ENCODE data around the gene ANKRD36.

DNA sequence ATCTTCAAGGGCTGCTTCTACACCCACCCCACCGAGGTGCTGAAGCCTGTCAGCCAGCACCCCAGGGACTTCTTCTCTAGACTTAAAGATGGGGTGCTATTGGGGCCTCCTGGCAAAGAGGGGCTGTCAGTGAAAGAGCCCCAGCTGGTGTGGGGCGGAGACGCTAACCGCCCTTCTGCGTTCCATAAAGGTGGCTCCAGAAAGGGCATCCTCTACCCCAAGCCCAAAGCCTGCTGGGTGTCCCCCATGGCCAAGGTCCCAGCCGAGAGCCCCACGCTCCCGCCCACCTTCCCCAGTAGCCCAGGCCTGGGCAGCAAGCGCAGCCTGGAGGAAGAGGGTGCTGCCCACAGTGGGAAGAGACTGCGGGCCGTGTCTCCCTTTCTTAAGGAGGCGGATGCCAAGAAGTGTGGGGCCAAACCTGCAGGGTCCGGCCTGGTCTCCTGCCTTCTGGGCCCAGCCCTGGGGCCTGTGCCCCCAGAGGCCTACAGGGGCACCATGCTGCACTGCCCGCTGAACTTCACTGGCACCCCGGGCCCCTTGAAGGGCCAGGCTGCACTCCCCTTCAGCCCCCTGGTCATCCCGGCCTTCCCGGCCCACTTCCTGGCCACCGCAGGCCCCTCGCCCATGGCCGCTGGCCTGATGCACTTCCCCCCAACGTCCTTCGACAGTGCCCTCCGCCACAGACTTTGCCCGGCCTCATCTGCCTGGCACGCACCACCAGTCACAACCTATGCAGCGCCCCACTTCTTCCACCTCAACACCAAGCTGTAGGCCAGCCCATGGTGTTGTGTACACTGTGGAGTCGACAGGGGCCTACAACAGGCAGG is 15.2 kb downstream of the ARID5A start:
- RRBS = 82% methylated on average over 2 of the region's 27 CpGs

GRCh38 chr2:96593203-96593855 is 44.8 kb downstream of the KANSL3 start:
- RRBS = no CpG with 5 or more reads among the region's 7 CpGs

DNA sequence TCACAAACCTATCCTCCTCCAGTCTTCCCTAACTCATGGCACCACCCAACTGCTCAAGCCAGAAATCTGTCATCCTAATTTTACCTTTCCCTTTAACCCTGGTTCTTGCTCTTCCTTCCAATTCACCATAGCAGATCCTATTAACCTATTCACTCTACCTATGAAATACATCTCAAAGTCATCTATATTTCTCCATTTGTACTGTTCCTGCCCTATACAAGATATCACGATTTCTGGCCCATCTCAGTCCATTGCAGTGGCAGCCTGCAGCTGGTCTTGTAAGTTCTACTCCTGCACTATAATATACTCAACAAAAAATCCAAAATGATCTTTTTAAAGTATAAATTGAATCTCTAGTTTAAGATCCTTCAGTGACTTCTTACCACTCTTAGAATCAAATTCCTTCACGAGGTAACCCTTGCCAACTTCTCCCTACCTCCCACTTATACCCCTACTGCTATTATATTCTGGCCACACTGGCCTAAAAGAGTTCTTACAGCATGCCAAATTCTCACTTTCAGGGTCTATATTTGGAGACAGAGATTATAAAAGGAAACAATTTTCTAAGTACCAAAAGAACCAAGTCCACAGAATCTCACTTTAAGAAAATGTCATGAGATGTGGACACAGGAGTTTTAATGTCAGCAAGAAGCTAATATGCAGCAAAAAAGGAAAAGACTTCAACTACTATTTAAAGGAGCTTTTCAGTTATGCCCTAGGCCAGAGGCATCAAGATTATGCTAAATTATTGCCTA is 3.1 kb downstream of the KANSL3 start:
- RRBS = no CpG with 5 or more reads among the region's 2 CpGs

DNA sequence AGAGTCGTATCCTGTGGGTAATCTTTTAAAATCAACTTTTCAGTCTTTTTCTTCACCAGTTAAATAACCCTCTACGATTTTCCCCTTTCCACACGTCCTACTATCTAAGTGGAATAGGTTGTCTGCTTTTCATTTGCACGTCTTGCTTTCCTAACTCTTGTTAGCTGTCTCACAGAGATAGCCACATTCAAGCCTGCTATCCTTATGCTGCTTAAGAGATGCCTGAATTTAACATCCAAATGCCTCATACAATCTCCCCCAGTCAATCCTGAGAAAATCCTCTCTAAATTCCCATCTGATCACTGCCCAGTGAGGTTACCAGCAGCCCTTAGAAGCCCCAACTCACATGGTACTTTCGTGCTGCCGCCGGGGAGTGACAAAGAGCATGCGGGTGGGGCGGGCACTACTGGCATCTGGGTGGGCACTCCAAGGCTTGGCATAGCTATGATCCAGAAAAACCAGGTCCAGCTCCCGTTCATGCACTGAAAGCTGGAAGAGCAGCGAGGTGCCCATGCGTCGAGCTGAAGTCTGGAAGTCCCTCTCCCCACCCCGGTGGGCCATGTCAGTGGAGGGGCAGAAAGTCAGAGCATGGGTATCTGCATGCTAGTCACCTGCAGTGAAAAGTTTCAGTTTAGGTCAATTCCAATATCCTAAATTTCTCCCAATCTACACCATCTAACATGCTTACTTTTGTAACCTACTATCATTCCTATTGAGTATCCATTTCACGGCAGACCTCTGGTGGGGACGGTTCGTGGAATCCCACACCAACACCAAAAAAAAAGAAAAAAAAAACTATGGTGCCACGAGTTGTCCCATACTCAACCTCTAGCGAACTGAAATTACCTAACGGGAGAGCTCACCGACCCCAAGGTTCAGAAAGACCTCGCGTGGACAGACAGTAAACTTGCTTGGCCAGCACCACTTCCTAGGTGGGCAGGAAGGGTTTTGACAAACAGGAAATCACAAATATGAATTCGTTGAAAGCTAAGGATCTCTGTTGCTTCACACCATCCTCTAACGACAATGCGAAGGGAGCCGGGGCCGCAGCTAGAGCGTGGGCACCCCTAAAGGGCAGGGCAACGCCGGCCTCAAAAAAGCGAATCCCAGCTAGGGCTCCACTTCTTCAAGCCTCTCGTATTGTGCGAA is 1.2 kb downstream of the KANSL3 start:
- RRBS = 1% methylated on average over 5 of the region's 34 CpGs

DNA sequence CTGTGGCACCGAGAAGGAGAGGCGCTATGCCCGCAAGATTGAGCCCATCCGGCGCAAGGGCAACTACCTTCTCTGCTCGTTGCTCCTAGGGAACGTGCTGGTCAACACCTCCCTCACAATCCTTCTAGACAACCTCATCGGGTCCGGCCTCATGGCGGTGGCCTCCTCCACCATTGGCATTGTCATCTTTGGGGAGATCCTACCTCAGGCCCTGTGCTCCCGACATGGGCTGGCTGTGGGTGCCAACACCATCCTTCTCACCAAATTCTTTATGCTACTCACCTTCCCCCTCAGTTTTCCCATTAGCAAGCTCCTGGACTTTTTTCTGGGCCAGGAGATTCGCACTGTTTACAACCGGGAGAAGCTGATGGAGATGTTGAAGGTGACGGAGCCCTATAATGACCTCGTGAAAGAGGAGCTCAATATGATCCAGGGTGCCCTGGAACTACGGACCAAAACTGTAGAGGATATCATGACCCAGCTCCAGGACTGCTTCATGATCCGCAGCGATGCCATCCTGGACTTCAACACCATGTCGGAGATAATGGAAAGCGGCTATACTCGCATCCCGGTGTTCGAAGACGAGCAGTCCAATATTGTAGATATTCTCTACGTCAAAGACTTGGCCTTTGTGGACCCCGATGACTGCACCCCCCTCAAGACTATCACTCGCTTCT is 1.1 kb downstream of the CNNM4 start:
- RRBS = no CpG with 5 or more reads among the region's 27 CpGs

- RRBS = no CpG with 5 or more reads among the region's 8 CpGs
Measured at GRCh38 chr2:96762891-96763304, 2.2 kb downstream of the CNNM4 start.

DNA sequence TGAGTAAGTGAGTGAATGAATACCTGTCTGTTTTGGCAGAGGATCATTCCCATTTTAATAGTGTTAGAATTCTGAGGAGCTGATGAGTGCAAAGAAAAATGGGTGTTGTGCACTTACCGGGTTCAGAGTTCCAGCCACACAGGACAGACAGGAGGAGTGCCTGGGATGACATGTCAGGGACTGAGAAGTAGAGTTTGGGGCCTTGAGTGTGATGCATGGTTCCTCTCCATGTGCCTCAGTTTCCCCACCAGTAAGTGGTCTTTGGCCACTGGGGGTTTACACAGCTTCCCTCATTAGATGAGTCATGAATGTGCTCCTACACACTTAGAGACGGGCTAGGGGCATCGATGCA is 6.1 kb downstream of the CNNM4 start:
- RRBS = no CpG with 5 or more reads among the region's 3 CpGs

GRCh38 chr2:96912644-96913075 is 42.8 kb upstream of the SEMA4C start:
- RRBS = no CpG with 5 or more reads among the region's 16 CpGs

DNA sequence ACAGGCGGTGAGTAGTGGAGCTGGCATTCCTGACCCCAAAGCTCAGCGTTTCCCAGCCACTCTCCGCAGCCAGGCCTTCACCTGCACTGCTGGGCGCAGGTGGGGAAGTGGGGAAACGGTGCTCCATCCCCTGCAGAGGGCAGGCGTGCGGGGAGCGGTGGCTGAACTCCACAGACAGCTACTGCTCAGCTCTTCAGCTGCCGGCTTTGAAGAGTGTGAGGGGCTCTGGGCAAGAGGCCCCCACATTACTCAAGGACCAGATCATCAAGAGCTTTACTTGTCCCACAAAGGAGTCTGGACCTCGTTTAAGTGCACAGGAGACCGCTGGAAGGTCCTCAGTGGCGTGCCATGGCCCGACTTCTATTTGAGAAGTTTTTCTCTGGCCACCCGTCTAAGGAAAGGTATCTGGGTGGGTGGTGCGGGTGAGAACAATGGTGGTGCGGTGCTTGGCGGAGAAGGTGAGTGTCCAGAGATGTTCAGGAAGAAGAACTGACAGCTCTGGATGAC is 666 bp upstream of the FAHD2B start:
- RRBS = no CpG with 5 or more reads among the region's 17 CpGs

- RRBS = no CpG with 5 or more reads among the region's 97 CpGs
Measured at GRCh38 chr2:97112962-97114093, at the start of gene ANKRD36. Gene ANKRD36 (plus strand): TSS chr2:97113153.

- RRBS = no CpG with 5 or more reads among the region's 7 CpGs
Measured at GRCh38 chr2:97556608-97557358, 32.9 kb downstream of the ANKRD36B start.

- RRBS = no CpG with 5 or more reads among the region's 20 CpGs
Measured at GRCh38 chr2:97662336-97663406, 1.2 kb downstream of the ACTR1B start.

GRCh38 chr2:97745553-97745909 is 32.2 kb downstream of the ZAP70 start:
- RRBS = no CpG with 5 or more reads among the region's 7 CpGs

- RRBS = no CpG with 5 or more reads among the region's 3 CpGs
Measured at GRCh38 chr2:97838994-97839313, 125.6 kb downstream of the ZAP70 start.

DNA sequence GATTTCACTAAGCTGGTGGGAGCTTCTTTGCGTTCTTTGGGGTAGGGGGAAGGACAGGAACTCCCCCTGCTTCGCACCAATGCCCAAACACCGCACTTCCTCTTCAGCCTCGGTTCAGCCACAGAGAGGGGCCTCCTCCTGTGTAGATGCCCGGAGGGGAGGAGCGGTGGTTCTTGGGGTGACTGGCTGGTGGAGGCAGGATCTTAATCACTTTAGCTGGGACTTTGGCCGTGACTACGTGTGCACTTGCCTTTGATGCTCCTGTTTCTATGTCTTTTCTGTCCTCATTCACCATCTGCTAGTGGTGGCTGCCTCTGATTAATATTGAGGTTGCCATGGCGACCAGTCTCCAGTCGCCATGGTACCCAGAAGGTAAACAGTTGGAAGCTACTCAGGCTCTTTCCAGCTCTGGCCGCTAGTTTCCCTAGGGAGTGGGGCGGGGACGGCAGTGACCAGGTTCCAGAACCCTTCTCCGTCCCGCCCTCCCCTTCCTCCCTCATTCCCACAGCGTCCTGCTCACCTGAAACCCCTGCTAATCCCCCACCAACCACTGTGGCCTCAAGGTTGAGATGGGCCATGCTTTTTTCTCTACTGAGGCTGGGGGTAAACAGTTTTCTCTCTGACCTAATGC is 1.9 kb downstream of the CNGA3 start:
- RRBS = no CpG with 5 or more reads among the region's 16 CpGs

GRCh38 chr2:98378621-98379646 is 32.7 kb downstream of the CNGA3 start:
- RRBS = no CpG with 5 or more reads among the region's 12 CpGs

- RRBS = no CpG with 5 or more reads among the region's 6 CpGs
Measured at GRCh38 chr2:98479964-98480755, 35.5 kb downstream of the INPP4A start.

DNA sequence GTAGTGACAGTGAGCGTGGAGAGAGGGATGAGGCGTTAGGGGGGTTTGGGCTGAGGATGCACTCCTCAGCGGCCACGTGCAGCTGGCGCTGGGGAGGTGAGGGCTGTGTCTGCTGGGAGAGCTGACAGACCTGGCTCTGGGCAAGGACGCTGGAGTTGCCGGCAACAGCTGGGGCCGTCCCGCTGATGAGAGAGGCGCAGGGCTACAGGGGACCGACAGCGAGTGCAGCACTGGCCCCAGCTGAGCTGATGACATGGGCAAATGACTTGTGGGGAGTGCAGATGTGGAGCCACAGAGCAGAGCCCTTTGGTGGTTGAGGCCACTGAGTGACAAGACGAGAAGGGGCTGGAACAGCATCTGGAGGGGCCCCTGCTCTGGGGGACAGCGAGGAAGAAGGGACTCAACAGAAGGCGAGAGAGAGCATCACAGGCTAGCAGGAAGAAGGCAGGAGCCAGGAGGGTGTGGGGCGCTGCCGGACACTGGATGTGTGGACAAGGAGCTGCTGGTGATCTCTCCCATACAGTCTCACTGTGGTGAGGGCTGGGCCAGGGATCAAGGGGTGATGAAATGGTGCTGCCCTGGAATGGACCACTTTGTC is 38.3 kb downstream of the COA5 start:
- RRBS = no CpG with 5 or more reads among the region's 17 CpGs

- RRBS = no CpG with 5 or more reads among the region's 3 CpGs
Measured at GRCh38 chr2:99066476-99067050, 74.9 kb upstream of the C2orf15 start.

DNA sequence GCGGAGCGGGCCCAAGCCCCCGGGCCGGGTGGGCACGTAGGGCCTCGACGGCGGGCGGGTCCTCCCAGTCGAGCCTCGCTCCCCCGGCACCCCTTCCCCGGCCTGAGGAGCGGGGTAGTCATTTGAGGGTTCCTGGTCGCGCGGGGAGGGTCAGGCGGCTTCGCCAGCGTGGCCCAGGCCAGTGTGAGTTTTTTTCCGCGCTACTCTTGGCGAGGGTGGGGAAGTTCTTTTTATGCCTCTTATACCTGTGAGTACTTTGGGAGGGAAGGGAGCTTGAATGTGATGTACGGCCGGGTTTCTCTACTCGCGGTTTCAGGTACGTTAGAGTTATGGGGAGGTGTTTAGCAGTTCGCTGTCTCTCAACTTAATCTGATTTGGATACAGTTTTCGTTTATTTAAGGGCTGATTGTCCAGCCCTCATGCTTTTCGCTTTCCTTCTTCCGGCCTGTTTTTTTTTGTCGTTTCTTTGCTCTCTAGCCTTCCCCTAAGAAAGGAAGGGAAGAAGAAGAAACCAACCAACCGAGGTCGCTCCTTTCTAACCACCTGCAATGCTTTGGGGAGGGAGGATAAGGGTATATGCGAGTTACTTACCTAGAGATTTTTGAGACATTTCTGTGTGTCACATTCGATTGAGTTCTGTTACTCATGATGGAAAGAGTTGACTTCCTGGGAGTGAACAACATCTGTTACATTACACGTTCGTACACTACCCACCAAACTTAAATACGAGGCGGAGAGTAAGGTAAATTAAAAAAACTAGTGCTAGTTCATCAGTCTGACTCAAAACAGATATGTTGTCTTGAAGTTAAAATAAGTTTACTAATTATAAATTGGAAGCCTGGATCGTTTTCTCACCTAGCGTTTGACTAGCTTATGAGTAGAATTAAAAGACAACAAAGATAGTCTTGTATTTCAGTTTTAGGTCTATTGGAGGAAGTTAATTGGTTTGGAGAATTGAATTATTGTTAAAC is 822 bp downstream of the EIF5B start:
- RRBS = 1% methylated on average over 12 of the region's 43 CpGs